A375 (cell line): ENCODE data around the genes CST9 and CST4.

DNA sequence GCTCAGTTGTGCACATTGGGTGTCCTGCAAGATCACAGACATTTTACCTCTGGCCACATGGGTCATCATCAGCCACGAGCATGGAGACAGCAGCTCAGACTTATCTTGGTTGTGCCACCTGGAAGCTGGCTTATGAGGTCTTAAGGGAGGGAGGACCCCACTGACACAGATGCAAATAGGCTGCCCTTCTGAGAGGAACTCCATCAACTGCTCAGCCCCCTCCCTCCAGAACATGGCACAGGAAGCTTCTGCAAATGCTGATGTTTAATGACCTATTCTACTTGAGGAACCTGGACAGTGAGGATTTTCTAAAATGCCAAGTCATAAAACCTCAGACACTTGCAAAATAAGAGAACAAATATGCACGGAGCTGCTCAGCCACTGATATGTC is 3.6 kb downstream of the CST9 start:
- RAMPAGE, long total RNA: no peak

- RAMPAGE, long total RNA: no peak
These were observed at the start of gene CST9 for GRCh38 chr20:23605748-23606258. TSS of gene CST9 (minus strand) at chr20:23605917.

DNA sequence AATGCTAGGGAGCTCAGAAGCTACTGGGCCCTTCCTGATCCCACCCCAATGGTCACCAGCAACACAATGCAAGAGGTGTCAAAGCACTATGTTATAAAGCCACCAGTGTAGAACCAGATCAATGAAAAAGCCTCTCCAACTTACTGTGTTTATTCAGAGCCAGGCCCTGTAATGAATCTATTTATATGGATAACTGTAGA is 6.2 kb downstream of the CST3 start:
- RAMPAGE, long total RNA: no peak

GRCh38 chr20:23688611-23689179 is at the start of gene CST4:
TSS of gene CST4 (minus strand) at chr20:23689038.
- RAMPAGE, long total RNA: no peak

- RAMPAGE, long total RNA: no peak
These were observed 296 bp upstream of the CST4 start for GRCh38 chr20:23689180-23689487.

DNA sequence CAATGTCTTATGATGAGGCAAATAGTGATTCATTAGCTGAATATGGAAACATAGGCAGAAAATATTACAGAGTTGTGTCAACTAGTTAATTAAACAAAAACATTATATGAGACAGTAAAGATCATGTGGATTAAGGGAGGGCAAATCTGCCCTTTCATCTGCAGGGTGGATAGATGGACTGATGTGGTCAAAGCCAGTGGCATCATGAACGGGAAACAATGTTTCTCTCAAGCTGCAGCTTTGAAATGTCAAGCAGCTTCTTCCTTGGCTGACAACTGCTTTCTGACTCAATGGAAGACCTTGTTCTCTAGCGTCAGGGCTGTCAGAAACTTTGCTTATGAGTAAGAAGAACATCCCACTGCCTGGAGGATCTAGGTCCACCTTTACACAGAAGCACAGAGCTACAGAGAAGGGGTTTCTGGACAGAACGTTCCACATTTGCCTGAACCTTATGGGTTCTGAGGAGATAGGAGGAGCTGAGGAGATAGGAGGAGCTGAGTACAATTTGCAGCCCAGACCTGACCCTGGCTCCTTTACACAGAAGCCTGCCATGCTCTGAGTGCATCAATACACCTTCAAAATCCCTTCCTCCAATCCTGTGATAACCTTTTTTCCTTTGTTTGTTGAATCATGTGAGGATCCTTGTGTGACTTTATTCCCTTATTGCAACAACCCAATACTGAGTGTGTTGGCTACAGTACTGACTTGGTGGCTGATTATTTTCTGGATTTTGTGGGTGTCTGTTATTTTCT is 6.0 kb downstream of the CST5 start:
- RAMPAGE, long total RNA: no peak

DNA sequence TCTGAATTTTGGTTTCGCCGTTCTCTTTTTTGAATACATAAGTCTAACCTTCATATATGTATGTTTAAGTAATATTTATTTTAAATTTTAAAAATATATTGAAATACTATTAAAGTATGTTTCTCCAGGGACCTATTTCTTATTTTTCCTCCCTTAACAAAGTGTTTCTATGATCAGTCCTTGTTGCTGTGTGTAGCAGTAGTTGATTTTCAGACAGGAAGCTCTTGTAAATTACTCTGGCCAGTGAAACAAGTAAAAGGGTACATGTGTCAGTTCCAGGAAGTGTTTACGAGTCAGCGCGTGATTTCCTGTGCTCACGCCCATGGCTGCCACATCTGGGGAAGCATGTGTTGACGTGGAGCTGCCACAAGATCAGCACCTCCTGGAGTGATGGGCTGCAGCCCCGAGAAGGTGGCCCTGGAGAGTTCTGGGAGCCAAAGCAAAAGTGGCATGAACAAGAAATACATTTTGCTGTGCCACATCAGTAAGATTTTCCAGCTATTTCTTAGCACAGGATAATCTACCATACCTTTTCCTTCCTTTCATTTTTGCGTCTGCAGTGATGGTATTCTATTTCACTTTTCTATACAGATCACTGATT is 38.7 kb upstream of the GGTLC1 start:
- RAMPAGE, long total RNA: no peak

- RAMPAGE, long total RNA: no peak
These were observed 6.7 kb upstream of the SYNDIG1 start for GRCh38 chr20:24462794-24463147.

GRCh38 chr20:24887082-24887531 is 62.0 kb upstream of the CST7 start:
- RAMPAGE, long total RNA: no peak

GRCh38 chr20:24952272-24953283 is 3.5 kb downstream of the CST7 start:
- RAMPAGE, long total RNA: no peak

GRCh38 chr20:24991268-24991813 is 1.2 kb downstream of the APMAP start:
- RAMPAGE, long total RNA: no peak

DNA sequence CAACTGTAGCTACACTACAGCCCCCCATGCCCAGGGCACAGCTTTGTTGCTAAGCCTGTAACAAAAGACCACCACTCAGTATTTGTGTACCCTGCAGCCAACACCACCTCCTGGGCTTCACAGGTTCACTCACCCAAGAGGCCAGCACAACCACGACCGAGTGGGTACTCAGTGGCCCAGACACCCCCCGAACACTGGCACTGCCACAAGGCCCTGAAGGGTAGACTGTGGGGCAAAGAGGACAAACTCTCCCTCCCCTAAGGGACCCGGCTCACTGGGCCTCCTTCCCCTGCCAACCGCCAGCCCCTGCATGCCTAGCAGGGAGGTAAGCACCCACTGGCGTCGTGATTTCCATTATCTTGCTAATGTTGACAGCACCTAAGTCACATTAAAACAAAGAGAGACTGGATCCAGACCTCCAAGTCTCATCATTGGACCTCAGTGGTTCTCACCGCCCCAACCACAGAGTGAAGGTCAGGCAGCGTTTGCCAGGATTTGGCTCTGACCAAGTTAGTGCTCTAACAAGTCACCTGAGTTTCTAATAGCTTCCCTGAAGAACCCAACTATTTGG is 13.9 kb upstream of the APMAP start:
- RAMPAGE, long total RNA: no peak

GRCh38 chr20:25013317-25013692 is 20.8 kb upstream of the APMAP start:
- RAMPAGE, long total RNA: no peak

- RAMPAGE, long total RNA: no peak
These were observed 27.2 kb upstream of the APMAP start for GRCh38 chr20:25019596-25020235.

- RAMPAGE, long total RNA: no peak
These were observed 2.1 kb downstream of the ENTPD6 start for GRCh38 chr20:25197648-25197998.

DNA sequence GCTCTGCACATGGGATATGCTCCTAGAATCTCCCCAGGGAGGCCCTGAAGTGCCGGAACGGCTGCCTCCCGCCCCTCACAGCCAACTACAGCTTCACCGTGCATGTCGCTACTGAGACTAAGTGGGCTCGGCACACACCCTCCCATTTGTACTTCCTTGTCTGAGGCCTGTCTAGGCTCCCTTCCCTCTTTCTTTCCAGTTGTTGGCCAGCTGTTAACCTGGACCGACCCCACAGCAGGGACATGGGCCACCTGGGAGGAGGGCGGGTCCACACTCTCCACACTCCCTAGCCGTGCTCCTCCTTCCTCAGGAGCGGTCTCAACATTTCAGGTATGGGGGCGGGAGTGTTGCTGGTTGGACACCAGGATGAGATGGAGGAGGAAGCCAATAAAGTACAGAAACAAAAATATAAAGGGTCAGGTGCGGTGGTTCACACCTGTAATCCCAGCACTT is 69.8 kb downstream of the PYGB start:
- RAMPAGE, long total RNA: no peak

DNA sequence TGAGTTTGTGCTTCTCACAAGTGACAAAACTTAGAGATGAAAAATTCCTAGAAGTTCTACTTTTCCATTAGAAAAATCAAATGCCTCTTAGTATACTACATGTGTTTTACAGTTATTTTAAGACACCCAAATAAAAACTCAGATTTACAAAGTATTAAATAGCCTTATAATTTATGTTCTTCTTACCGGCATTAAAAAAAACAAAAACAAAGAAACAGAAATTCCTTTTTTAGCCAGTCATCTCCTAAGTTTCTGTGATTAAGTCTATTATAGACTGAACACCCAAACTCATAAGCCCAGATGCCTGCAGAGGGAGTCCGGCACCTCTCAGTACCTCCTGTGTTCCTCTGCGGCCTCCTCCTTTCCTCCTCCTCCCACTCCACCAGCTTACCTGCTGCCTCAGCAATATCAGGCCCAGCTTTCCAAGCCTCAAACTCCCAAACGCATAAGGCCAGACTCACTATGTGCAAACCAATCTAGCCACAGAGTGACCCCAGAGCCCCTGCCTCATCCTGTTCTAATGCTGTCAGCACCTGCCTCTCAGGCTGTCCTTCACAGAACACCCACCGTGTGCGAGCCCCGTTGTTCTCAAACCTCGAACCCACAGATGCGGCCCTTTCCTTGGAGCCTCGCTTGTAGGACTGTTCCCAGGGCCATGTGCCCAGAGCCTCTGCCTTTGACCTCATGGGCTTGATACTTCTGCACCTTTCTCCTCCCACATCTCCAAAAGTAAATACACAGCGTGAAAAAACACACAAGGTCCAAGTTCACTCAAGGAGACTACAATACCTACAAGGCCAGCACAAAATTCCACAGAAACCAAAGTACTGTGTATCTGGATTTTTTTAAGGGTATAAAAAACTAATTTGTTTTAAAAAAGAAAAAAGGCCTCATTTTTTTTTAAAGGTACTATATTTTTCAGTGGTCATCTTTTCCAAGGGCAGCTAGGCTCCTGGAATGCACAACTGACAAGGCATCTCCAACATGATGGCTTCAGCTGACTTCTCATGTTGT is 52.5 kb downstream of the ABHD12 start:
- RAMPAGE, long total RNA: no peak

DNA sequence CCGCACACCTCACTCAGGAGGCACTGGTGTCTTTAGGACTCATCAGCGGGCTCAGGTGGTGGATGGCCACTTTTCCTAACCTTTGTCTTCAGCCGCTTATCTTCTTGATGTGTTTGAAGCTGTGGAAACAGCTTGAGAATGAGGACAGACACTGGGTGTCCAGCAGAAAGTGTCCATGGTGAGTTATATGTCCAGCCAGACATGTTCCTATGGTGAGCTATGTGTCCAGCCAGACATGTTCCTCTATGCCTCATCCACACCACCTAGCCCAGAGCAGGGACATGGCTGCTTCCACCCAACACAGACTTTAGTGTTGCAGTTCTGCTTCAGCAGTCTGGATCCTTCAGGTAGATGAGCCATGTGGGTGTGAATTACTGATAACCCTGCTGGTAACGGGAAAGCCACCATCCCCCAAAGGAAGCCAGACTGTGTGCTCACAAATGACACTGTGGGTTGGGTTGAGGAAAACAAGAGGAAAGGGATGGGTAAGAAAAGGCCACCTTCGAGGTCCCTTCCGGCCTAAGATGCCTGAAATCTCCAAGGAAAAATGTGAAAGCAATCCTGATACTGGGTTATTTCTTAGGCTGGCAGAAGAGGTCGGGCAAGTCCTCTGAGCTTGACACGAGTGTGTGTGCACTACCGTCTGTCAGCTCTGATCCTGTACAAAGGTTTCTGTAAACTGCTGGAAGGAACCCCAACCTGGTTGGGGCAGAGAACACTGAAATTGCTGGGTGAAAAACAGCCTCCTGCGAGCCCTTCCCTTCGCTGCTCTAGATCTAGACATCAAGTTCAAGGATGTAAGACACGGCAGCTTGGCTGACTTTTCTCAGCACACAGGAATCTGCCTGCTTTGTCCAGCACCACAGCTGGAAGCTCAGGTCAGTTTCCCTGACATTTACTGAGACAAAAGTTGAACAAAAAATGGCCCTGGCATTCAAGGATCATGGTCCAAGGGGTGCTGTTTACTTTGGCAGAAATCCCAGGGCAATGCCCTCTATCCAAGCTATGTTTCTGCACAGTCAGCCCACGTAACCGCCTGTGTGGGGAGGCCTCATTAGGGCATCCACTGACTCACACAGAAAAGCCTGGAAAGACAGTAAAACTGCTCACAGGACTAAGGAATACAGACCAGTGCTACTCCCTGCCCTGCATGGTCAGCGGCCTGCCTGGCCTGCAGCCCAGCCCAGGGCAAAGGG is 77.7 kb downstream of the NINL start:
- RAMPAGE, long total RNA: no peak

DNA sequence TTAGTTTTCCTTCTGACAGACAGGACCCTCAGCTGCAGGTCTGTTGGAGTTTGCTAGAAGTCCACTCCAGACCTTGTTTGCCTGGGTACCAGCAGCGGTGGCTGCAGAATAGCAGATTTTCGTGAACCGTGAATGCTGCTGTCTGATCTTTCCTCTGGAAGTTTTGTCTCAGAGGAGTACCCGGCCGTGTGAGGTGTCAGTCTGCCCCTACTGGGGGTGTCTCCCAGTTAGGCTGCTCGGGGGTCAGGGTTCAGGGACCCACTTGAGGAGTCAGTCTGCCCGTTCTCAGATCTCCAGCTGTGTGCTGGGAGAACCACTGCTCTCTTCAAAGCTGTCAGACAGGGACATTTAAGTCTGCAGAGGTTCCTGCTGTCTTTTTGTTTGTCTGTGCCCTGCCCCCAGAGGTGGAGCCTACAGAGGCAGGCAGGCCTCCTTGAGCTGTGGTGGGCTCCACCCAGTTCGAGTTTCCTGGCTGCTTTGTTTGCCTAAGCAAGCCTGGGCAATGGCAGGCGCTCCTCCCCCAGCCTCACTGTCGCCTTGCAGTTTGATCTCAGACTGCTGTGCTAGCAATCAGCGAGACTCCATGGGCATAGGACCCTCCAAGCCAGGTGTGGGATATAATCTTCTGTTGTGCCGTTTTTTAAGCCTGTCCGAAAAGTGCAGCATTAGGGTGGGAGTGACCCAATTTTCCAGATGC is 22.4 kb upstream of the ZNF337 start:
- RAMPAGE, long total RNA: no peak

- RAMPAGE, long total RNA: no peak
These were observed 54.7 kb upstream of the ZNF337 start for GRCh38 chr20:25751331-25751811.